SK-N-MC (cell line): ENCODE measurements around the gene ANXA2.

DNA sequence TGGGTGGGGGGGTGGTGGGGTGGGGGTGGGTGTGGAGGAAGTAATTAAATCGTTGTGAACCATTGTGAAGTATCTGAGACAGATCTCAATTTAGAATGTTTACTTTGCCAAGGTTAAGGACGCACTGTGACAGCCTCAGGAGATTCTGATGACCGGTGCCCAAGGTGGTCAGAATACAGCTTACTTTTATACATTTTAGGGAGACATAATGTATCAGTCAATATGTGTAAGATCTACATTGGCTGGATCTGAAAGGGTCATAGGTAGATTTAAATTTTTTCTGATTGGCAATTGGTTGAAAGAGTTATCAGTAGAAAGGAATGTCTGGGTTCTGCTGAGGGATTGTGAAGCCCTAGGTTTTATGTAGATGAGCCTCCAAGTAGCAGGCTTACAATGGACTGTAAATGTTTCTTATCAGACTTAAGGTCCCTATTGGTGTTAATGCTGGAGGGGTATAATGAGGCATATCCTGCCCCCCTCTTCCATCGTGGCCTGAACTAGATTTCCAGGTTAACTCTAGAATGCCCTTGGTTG lies 61.9 kb upstream of the GCNT3 start:
- RRBS = no CpG with 5 or more reads among the region's 4 CpGs

DNA sequence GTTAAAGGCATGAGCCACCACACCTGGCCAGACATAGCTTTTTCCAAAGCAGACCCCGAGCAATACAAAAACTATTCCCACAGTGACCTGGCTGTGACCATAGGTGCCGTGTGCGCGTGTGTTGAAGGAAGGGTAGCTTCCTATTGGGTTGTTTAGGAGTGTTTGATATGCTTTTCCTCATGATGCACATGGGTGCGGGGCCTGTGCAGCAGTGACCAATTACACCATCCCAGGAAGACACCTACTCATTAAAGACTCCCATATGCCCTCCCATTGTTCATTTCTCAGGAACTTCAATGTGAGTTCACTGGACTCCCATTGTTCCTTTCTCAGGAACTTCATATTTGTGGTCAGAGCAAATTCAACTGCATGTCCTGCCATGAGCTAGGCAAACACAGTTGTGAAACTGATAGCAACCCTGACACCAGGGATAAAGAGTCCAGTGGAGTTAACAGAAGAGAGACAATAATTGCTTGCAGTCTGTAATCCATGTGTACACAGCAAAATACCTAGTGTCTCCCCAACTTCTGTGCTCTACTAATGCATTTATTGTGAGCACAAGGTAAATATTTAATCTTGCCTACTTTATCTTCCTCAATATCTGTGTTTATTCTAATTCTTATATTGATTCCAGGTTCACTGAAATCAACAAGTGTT lies 57.6 kb upstream of the GCNT3 start:
- RRBS = no CpG with 5 or more reads among the region's 5 CpGs

DNA sequence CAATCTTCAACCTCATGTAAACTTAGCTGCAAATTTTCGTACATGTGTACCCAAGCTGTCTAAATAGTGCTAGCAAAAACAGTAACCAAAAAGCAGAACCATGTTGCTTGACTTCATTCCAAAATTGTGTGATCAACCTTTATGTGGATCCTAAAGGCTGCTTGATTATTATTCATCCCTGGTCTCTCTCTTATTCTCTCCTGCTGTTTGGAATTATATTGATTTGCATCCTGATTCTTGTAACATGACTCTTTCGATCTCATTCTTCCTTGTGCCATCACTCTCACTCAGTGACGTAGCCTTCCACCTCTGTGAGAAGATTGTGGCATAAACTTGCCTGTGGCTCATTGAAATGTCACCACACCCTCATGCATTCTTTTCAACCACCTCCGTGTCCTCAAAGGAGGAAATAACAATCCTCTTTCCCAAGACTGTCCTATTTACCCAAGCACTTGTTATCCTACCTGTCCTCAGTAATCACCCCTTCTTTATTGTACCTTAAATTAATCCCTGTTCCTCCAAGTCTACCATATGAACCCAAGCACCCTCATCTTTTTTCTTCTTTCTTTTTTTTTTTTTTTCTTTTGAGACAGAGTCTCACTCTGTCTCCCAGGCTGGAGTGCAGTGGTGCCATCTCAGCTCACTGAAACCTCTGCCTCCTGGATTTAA lies 41.2 kb upstream of the GCNT3 start:
- RRBS = no CpG with 5 or more reads among the region's 4 CpGs

DNA sequence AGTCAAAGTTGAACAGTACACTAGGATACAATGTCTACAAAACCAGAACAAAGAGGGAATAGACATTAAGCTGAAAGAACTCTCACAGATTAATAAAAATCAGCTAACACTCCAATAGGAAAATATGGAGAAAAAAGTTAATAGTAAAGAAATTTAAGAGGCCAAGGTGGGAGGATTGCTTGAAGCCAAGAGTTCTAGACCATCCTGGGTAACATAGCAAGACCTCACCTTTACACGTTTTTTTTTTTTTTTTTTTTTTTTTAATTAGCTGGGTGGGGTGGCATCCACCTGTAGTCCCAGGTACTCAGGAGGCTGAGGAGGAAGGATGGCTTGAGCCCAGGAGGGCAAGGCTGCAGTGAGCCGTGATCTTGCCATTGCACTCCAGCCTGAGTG lies 18.4 kb upstream of the GCNT3 start:
- RRBS = no CpG with 5 or more reads among the region's 2 CpGs

- RRBS = no CpG with 5 or more reads among the region's 4 CpGs
Measured at GRCh38 chr15:59612581-59613145, 1.1 kb downstream of the GCNT3 start.

- RRBS = no CpG with 5 or more reads among the region's 3 CpGs
Measured at GRCh38 chr15:59674307-59674779, 14.8 kb downstream of the BNIP2 start.

- RRBS = no CpG with 5 or more reads among the region's 5 CpGs
Measured at GRCh38 chr15:59686343-59686689, 2.8 kb downstream of the BNIP2 start.

DNA sequence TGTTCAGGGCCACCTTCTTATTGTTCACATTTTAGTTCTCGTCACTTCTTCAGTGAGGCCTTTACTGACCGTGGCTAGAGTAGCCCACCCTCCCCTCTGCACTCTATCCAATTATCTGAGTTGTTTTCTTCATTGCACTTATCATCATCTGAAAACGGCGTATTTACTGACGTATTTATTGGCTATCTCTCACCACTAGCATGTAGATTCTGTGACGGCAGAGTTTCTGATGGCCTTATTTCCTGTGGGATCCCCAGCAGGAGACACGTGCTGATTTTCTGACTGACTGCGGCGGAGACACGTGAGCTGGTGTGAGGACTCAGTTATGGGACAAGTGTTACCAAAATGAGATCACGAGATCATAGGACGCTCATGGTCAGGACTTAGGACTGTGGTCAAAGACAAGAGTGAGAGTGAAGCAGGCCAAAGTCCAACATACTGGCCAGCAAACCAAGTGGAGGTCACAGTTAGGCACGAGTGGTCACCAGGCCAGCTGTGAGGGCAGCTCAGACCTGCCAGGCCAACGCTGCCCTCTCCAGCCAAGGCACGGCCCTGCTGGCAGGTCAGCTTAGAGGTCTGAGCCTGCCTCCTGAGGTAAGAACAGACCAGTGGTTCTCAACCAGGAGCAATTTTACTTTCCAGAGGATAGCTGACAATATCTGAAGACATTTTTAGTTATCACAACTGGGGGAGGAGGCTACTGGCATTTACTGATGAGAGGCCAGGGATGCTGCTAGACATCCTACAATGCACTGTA lies 50.6 kb upstream of the BNIP2 start:
- RRBS = no CpG with 5 or more reads among the region's 15 CpGs

DNA sequence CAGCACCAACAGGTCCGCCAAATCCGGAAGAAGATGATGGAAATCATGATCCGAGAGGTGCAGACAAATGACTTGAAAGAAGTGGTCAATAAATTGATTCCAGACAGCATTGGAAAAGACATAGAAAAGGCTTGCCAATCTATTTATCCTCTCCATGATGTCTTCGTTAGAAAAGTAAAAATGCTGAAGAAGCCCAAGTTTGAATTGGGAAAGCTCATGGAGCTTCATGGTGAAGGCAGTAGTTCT lies 79.6 kb upstream of the BNIP2 start:
- RRBS = no CpG with 5 or more reads among the region's 4 CpGs

DNA sequence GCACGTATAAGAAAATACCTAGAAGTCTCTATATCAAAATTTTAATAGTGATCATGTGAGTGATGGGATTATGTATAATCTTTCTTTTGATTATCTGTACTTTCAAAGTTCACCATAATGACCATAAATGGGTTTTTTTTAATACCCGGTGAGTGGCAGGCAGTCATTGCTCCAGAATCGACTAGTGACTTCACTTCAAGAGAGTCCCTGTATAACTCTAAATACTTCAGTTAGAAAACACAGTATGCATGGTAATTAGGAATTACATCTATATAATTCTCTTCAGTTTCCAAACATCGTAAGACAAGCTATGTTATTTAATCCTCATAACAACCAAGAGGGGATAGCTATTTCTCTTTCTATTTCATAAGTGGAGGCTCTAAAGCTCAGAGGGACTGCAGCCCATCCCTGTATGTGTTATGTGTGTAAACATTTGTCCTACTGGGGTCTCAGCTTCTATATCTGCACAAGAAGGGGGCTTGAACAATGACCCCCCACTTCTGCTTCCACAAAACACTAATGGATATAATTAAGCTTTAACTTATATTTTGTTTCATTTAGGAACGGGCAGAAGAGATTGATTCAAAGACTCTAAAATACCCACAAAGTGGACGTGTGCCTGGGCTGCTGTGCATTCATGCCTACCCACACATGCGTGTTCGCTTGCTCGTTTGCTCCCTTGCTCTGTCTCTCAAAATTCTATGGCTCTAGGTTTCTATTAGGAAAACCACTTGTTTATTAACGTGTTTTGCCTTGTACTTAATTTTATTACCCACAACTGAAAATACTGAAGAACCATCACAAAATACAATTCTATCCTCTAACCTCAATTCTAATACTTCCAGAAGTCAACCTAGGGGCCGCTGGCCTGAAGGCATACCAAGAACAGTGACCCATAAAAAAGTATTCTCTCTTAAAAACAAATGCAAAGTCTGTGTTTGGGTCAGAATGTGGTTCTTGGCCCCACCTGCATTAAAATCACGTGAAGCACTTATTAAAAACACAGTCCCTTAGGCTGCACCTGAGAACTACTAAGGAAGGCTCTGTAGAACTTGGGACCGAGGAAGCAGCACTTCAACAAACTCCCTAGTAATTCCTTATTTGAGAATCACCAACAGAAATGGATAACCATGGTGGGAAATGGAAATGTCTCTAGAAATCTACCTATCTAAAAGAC lies 28.8 kb downstream of the ANXA2 start:
- RRBS = no CpG with 5 or more reads among the region's 13 CpGs

- RRBS = no CpG with 5 or more reads among the region's 13 CpGs
Measured at GRCh38 chr15:60370973-60371844, 26.6 kb downstream of the ANXA2 start.

GRCh38 chr15:60389981-60390529 lies 7.7 kb downstream of the ANXA2 start:
- RRBS = no CpG with 5 or more reads among the region's 5 CpGs

- RRBS = under 1% methylated on average over 15 of the region's 81 CpGs
Measured at GRCh38 chr15:60397328-60398385, at the start of gene ANXA2. TSS of gene ANXA2 (minus strand) at chr15:60397986.

GRCh38 chr15:60559342-60559754 lies 80.4 kb upstream of the ICE2 start:
- RRBS = no CpG with 5 or more reads among the region's 2 CpGs

DNA sequence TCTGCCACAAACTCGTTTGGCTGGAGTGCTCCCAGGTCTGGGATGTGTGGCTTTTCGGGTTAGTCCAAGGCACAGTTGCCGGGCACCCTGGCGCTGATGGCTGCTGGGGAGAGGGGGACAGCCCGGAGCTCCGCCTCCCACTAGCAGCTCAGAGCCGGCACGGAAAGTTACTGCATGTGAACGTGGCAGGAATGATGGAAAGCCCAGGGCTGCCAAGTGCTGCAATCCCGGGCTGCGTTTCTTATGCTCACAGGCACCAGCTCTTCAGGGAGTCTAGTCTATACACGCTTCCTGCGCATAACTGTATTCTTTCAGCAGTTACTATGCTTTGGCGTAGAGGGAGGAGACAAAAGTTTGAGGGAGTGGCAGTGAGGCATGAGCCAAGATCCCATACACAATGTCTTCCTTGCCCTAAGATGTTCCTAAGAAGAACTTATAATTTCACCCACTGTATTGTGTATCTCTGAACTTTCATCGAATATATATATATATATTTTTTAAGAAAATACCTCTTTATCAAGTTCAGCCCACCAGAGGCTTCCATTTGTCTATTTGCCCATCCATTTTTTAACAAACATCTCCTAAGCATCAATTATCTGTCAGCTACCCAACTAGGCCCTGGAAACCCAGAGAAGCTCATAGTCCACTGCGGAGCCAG lies 141.9 kb upstream of the ICE2 start:
- RRBS = 56% methylated on average over 7 of the region's 16 CpGs

DNA sequence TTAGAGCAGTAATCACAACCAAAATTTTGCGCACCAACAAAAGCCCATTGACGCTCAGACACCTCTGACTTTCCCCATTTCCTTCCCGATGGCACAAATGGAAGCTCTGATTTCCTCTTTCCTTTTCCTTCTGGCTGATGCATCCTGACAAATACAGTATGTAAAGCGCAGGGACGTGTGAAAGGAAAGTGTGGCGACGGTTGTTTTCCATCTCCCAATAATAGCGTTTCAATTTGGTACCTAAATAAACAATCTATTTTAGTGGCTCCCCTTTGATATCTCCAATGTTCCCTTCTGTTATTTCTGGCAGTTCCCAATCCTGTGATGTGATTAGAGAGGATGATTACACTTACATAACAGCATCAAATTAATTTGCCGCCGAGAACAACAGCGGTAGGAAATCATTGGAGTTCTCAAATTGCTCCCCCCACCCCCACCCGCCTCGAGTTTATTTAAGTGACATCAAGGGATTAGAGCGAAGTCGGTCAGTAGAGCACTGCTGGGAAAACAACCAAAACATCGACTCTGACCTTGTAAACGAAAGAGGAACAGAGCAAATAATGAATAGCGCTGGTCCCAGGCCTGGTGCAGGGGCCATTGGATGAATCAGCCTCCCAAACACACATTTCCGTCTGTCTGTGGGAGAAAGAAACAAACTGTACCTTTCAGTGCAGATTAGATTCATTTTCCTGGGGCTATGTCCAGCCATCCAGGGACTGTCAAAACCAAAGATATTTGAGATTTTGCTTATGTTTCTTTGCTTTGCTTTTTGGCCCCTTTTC lies 273.4 kb upstream of the ICE2 start:
- RRBS = no CpG with 5 or more reads among the region's 19 CpGs

DNA sequence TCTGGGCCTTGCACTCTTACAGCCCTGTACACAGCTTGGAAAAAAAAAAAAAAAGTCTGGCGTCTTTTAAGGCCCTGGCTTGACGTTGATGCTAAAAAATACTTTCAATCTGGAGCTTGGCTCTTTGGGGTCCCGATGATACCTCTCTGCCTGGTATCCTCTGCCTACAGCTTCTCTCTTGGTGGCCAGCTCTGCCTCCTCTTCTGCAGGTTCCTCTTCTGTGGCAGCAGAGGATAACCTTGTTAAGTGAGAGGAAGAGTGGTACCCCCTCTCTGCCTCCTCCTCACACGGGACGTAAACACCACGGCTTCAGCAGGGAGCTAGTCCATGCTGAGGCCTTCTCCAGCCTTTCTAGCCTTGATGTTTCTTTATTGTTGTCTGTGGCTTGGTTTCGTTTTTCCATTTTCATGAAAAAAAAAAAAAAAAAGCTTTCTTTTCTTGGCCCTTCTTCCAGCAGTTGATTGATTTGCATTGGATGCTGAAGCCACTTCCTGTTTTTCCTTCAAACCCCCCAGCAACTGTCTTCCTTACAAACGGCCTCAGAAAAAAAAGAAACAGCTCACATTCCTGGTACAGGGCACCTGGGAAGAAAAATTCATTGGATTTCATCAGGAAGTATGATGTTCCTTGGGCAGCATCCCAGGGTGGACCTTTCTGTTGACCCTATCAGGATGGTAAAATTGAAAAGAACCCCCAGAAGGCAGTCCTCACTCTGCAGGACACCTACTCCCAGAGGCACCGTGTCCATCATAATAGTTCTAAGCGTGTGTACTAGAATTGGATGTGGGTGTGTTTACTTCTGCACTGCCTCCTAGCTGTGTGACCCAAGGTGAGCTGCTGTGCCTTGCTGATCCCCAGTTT lies 59.6 kb downstream of the RORA start:
- RRBS = no CpG with 5 or more reads among the region's 10 CpGs

- RRBS = no CpG with 5 or more reads among the region's 2 CpGs
Measured at GRCh38 chr15:61171265-61171757, 57.8 kb downstream of the RORA start.

DNA sequence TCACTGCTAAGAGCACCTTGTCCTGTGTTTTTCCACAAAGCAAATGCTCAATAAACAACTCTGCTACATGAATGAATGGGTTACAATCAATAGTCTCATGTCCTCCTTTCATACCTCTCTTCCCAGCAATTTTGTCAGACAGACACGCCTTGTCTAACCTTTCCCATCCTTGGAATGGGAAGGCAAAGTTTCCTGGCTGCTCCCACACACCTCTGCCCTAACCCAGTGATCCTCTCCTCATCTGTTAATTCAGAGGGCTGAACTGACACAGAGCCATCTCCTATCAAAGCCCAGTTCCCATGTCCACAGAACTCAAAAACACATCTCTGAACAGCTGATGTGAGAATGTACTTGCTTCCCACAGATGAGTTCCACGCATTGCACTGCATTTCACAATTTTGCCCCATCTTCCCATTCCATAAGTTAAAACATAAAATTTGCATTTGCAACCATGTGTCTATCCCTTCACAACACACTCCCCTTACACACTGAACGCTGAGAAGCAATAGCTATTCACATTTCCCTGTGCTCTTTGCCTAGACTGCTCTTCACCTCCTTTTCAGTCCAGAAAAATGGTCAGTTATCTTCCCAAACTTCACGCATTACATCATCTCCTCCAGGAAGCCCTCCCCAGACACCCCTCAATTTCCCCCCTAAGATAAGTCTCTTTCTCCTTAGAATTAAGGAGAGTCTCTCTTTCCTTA lies 45.2 kb downstream of the RORA start:
- RRBS = no CpG with 5 or more reads among the region's 4 CpGs